Stomach (tissue), 7 donors: Measurements from ENCODE around the gene CD19.

- PRO-cap, result no peak
- RAMPAGE, long total RNA, 5 experiments, result start-site peak on the plus strand in 1 of 5 experiments, at chr16:28859479-28859580 at its widest, 14 reads per replicate
- RRBS, result no CpG with 5 or more reads among the region's 5 CpGs
Measured at GRCh38 chr16:28859137-28859600, 4.5 kb upstream of the SH2B1 start.

GRCh38 chr16:28864363-28864882 lies 780 bp downstream of the SH2B1 start:
- PRO-cap, result no peak
- RAMPAGE, long total RNA, 5 experiments, result no peak in any of the 5 experiments
- RRBS, result no CpG with 5 or more reads among the region's 17 CpGs

DNA sequence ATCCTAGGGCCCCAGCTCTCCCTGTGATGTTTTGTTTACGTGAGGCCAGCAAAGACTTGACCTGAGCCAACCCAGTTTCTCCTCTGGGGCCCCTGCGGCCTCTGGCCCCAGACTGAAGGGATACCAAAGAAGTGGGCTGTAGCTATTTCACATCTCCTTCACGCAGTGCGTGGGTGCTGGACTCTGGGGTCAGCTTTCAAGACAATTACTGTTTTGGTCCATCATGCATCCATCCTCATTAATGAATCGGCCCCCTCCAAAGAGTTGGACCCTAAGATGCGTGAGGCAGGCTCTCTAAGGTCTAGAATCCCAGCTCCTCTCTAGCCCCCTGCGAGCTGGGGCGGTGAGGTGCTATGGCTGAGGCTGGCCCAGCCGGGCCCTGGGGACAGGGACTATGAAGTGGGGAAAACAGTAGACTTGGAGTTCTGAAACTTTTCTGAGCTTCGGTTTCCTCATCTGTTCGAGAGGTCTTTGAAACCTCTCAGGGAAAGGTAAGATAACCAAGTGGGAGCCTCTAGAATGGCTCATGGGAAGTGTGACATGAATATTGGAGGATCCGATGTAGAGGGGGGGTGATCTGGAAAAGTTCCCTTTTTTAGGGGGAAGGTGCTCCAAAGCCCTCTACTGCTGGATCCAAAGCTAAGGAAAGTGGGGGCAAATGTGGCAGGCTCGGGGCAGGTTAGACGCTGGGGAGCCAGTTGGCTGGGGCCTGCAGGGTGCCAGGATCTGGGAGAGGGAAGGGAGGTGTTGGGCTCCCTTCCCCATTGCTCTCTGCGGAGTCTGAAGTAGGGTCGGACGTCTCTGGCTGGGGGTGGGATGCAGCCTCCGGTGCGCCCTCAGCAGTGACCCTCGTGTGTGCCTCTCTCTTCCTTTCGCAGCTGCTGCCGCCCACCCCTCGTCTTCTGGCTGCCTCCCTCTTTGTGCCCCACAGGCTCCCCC lies 1.8 kb downstream of the SH2B1 start:
- PRO-cap, result no peak
- RAMPAGE, long total RNA, 5 experiments, result start-site peak on the plus strand in 3 of 5 experiments, centred at positions 460 to 616 of the sequence, 6 to 30 reads per replicate
- RRBS, result no CpG with 5 or more reads among the region's 23 CpGs

GRCh38 chr16:28923577-28924220 lies 1.3 kb downstream of the RABEP2 start:
- PRO-cap, result no peak
- RAMPAGE, long total RNA, 5 experiments, result no peak in any of the 5 experiments
- RRBS, result no CpG with 5 or more reads among the region's 9 CpGs

GRCh38 chr16:28931701-28932224 lies at the start of gene CD19:
Gene CD19, plus strand, starts transcription at chr16:28931971.
- PRO-cap, result no peak
- RAMPAGE, long total RNA, 5 experiments, result no peak in any of the 5 experiments
- RRBS, result no CpG with 5 or more reads among the region's 11 CpGs

DNA sequence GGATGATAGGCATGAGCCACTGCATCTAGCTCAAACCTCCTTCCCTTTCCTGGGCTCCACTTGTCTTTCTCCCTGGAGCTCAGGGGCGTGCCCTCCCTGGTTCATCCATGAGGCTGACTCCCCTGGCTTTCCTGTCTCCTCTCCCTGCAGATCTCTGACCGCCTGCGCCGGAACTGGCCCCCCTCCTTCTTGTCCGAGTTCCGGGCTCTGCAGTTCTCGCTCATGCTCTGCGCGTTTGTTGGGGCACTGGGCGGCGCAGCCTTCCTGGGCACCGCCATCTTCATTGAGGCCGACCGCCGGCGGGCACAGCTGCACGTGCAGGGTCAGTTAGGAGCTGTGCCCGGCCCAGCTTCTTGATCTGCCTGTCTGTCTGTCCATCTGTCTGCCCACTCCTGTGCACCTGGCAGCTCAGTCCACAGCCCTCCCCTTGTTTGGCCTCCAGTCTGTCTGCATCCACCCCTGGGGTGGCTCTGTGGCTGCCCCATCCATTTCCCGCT lies 1.2 kb upstream of the LAT start:
- PRO-cap, result no peak
- RAMPAGE, long total RNA, 5 experiments, result start-site peak on the plus strand in 1 of 5 experiments, centred at position 254 of the sequence, 6 reads per replicate
- RRBS, result 89% methylated on average over 11 of the region's 19 CpGs

GRCh38 chr16:28986226-28986621 lies 1.4 kb downstream of the LAT start:
- PRO-cap, result no peak
- RAMPAGE, long total RNA, 5 experiments, result no peak in any of the 5 experiments
- RRBS, result no CpG with 5 or more reads among the region's 13 CpGs

GRCh38 chr16:29007803-29008606 lies 23.2 kb downstream of the LAT start:
- PRO-cap, result no peak
- RAMPAGE, long total RNA, 5 experiments, result no peak in any of the 5 experiments
- RRBS, result no CpG with 5 or more reads among the region's 10 CpGs

- PRO-cap, result no peak
- RAMPAGE, long total RNA, 5 experiments, result no peak in any of the 5 experiments
- RRBS, result no CpG with 5 or more reads among the region's 37 CpGs
Measured at GRCh38 chr16:29082245-29082690, 97.4 kb downstream of the LAT start.

- PRO-cap, result no peak
- RAMPAGE, long total RNA, 5 experiments, result no peak in any of the 5 experiments
- RRBS, result no CpG with 5 or more reads among the region's 22 CpGs
Measured at GRCh38 chr16:29131316-29131828, 146.5 kb downstream of the LAT start.

- PRO-cap, result no peak
- RAMPAGE, long total RNA, 5 experiments, result no peak in any of the 5 experiments
- RRBS, result no CpG with 5 or more reads among the region's 11 CpGs
Measured at GRCh38 chr16:29185764-29186294, 201.0 kb downstream of the LAT start.

DNA sequence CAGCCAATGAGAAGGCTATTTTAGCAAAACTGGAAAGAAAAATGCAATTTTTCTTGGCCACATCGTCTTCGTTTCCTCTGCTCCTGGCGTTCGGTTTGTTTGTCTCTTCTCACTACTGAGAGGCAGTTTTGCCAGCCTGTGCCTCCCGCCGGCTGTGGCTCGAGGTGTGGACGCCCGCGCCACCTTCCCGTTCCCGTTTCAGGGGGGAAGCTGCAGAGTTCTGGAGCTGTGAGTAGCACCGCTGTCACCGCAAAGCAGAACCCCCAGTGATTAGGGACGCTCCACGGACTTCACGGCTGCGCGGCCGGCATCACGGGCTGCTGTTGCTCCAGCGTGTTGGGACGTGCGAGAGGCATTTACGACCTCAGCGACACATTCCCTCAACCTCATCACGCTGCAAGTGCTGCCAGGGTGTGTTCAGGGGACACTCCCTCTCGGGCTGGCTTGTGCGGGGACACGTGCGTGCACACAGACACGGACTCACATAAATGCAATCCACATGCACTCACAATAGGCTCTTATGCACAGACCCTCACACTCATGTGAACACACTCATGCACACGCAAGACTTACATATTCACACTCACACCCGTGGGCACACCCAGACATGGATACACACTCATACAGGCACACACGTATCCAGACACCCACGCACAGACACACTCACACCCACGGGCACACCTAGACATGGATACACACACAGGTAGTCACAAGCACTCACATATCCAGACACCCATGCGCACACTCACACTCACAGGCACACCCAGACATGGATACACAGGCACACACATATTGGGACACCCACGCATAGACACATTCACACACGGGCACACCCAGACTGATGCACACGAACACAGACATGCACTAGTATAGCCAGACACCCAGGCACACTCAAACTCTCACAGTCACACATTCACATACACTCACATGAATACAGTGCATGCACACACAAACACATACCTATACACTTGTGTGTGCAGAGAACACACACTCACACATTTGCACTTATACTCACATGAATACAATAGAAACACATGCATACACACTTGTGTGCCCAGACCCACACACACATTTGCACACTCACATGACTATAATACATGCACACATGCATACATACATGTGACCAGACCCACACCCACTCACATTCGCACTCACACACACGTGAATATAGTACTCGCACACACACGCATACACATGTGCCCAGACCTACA lies 187.6 kb downstream of the NPIPB11 start:
- PRO-cap, result no peak
- RAMPAGE, long total RNA, 5 experiments, result no peak in any of the 5 experiments
- RRBS, result no CpG with 5 or more reads among the region's 45 CpGs

DNA sequence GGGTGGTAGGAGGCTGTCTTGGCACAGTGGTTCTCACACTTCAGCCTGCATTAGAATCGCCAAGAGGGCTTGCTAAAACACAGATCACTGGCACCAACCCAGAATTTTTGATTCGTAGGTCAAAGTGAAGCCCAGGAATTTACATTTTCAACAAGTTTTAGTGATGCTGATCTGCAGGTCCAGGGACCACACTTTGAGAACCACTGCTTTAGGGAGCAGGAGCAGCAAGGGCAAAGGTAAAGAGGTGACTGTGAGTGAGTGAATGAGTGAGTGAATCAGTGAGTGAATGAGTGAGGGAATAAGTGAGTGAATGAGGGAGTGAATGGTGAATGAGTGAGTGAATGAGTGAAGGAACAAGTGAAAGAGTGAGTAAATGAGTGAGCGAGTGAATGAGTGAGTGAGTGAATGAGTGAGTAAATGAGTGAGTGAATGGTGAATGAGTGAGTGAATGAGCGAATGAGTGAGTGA lies 133.5 kb downstream of the NPIPB11 start:
- PRO-cap, result no peak
- RAMPAGE, long total RNA, 5 experiments, result start-site peak on the plus strand in 1 of 5 experiments, centred at position 141 of the sequence, 7 reads per replicate
- RRBS, result no CpG with 5 or more reads among the region's 4 CpGs

GRCh38 chr16:29572037-29572441 lies 91.0 kb upstream of the SPN start:
- PRO-cap, result no peak
- RAMPAGE, long total RNA, 5 experiments, result no peak in any of the 5 experiments
- RRBS, result no CpG with 5 or more reads among the region's 6 CpGs

- PRO-cap, result no peak
- RAMPAGE, long total RNA, 5 experiments, result start-site peak on the plus strand in 3 of 5 experiments, at chr16:29664595-29664934 at its widest, 5 to 6 reads per replicate
- RRBS, result 57% methylated on average over 8 of the region's 45 CpGs
Measured at GRCh38 chr16:29664008-29665195, 1.4 kb downstream of the SPN start.

DNA sequence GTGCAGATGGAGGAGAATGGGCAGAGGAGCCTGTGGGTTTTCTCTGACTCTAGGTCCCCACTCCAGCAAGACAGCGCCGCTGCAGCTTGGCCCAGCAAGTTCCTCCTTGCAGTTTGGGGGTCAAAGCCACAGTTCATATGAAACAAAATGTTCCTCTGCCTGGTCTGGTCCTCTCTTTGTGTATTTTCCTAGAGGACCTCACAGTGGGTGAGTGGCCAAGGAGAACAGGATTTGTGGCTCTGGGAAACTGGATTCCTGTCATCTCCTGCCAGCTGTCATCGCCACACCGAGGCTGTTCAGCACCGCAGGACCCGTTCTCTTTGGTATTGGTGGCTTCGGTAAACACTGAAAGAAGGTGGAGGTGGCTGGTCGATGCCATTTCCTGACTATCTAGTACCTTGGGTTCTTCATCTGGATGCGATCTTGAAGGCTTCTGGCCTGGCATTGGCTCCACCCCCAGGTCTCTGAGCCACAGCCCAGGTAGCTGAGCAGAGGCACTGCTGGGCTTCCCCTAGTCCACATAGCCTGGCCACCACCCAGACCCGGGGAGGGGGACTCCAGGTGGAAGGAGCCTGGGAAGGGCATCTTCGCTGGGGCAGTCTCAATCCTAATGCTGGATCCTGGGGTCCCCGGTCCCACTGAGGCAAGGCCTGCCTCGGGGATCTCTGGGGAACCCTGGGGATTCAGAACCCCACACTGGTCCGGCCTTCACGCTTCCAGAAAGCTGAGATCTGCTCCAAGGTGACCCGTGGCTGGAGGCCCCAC lies 2.0 kb downstream of the C16orf54 start:
- PRO-cap, result no peak
- RAMPAGE, long total RNA, 5 experiments, result start-site peak on the minus strand in 1 of 5 experiments, centred at position 689 of the sequence, 6 reads per replicate
- RRBS, result 73% methylated on average over 6 of the region's 16 CpGs

DNA sequence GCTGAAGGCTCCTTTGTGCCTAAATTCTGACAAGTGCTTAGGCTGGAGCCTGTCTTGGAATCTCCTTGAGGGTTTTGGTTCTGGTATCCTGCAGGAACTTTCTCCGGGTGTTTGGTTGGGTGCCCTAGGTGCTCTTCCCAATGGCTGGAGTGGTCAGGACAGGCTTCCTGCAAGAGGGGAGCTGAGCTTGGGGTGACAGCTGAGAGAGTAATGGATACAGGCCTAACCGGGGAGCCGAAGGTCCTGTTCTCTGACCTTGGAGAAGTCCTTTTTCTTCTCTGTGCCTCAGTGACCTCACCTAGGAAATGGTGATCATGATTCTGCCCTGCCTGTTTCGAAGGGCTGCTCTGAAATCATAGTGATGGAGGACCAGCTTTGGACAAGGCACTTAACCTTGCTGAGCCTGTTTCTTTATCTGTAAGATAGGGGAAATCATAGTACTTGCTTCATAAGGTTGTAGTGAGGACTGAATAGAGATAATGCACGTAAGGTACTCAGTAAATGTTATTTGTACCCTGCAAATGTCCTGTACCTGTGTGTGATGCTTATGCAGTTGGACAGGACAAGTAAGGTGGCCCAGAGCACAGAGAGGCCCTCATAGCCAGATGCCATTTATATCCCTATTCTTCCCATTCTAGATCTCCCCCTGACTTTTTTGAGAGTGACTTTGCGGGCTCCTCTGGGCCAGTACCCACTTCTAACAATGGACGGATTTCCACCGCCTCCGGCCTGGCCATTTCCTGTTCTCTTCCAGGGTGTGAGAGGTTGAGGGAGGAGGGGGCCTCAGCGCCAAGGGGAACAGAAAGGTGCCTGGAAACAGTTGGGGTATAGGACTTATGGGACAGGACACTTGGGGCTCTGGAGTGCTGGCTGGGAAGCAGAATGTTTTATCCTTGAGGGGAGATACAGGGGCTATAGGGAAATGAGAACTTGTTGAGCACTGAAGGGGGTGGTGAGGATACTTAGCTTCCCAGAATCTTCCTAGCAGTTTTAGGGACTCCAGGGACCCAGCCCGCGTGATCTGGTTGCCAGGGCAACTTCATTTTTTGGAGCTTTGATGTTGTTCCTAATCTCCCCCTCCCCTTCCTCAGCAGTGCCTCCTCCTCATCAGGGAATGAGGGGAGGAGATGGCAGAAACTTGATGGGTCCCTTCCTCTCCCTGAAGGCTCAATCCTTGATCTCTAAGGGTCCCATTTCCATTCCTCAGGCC lies 3.3 kb downstream of the TAOK2 start:
- PRO-cap, result bidirectional peak, plus-strand start at position 830 of the sequence, minus-strand start at position 705 of the sequence
- RAMPAGE, long total RNA, 5 experiments, result no peak in any of the 5 experiments
- RRBS, result 50% methylated on average over 2 of the region's 12 CpGs

DNA sequence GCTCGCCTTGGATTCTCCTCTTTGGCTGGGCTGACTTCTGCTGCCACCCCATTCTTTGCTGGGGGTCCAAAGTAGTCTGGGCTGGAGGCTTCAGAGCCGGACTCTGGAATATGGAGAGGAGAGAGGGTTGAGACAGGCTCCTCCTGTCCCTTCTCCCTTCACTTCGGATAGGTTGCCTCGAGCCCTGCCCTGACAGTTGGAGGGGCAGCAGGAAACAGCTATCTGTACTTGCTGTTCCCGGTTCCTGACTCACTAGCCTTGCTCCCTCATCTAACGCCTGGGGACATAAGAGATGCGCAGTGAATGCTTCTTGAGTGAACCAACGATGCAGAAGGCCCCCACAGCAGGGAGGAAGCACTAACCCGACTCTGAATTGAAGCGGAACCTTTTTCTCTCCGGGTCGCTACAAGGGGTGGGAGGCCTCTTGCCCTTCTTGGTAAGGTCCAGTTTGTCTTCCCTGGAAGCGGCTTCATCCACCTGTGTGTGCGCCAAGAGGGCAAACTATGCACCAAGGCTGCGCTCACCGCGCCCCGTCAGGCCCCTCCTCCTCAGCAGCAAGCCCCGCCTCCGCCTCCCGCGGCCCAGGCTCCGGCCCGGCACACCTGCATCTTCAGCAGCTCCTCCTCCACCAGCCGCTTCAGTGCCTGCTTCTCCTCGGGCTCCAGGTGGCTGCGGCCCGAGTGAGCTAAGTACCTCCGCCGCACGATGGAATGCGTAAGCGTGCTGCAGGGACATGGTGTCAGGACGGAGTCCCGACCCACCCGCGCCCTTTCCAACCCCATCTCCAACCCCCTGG lies 478 bp downstream of the HIRIP3 start:
- PRO-cap, result bidirectional peak, plus-strand start at position 628 of the sequence, minus-strand start at position 485 of the sequence
- RAMPAGE, long total RNA, 5 experiments, result start-site peak on the plus strand in 1 of 5 experiments, centred at position 654 of the sequence, 9 reads per replicate; start-site peak on the minus strand in 2 of 5 experiments, centred at positions 451 to 687 of the sequence, 6 to 15 reads per replicate
- RRBS, result no CpG with 5 or more reads among the region's 37 CpGs

DNA sequence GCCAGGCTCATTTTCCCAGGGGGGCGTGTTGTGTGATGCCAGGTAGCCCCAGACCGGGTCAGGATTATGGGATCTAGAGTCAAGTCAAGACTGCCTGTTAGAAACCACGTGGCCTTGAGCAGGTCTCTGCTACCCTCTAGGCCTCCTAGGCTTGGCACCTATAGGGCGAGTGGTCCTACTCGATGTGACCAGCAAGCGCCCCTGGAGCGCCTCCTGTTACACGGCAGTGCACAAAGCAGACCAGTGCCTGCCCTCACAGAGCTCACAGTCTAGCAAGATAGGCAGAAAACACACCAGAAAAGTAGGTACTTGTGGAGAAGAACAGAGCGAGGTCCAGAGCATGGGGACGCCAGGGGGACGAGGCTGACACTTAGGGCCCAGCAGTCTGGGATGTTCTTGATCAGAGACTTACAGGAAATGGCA lies 5.8 kb downstream of the INO80E start:
- PRO-cap, result no peak
- RAMPAGE, long total RNA, 5 experiments, result start-site peak on the plus strand in 2 of 5 experiments, centred at positions 202 to 231 of the sequence, 12 to 22 reads per replicate
- RRBS, result 87% methylated on average over 2 of the region's 11 CpGs

- PRO-cap, result unidirectional peak, plus-strand start at chr16:30005890
- RAMPAGE, long total RNA, 5 experiments, result no peak in any of the 5 experiments
- RRBS, result 45% methylated on average over 17 of the region's 29 CpGs
Measured at GRCh38 chr16:30005424-30006123, 5.3 kb downstream of the DOC2A start.